ENCODE results near the genes INSL4 and IL33.

DNA sequence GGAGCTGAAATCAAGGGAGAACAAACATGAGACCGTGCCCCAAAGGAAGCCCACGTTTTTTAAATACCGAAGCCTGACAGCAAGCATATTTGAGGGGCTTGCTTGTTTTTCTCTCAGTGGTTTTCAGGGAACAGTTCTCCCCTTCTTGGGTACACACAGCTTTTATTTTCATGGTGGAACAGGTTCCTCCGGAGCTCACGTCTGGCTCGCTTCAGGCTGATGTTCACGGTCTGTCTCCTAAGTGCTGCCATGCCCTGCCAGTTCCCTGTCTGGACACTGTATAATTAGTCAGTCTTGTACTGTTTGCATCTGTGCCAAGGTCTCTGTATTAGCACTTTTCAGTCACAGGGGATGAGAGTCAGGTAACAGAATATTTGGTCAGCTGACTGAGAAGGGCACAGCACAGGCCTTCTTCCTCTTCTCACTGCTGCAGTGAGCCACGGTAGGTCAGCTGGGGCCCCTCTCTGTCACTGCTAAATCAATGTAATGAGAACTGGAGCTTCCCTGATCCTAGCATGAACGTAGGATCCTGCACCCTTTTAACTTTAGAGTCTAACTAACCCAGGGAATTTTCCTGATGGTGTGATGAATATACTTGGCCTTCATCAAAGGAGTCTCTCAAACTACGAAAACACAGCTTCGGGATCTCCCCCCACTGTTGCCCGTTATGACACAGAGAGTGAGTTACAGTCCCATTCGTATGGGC is 353.9 kb upstream of the RFX3 start:
- PRO-cap, result no peak

- PRO-cap, result no peak
These were observed 215.5 kb downstream of the GLIS3 start for GRCh38 chr9:4084285-4084847.

DNA sequence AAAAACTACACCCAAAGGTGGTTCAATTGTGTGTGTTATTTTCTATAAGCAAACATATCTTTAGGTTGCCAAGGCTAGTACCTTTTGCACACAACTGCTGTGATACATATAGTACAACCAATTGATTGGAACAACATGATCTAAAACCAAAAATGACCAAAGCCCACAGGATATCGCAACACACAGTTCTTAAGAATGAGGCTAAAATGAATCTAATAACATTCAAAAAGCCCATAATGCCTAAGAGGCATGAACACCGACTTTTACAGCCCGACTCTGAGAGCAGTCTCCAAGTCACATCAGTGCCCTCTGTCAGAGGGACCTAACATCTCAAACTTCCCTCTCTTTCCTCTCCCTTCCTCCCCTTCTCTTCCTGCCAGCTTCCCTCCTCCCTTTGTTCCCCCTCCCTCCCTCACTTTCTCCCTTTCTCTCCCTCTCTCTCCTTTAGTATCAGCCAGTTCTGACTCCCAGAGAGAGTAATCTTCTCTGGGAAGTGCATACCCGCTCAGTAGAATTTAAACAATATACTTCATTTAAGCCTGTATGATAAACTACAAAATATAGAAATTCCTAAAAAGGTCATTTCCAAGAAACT is 154.4 kb downstream of the GLIS3 start:
- PRO-cap, result no peak

- PRO-cap, result no peak
These were observed 65.5 kb upstream of the PLPP6 start for GRCh38 chr9:4596535-4597007.

DNA sequence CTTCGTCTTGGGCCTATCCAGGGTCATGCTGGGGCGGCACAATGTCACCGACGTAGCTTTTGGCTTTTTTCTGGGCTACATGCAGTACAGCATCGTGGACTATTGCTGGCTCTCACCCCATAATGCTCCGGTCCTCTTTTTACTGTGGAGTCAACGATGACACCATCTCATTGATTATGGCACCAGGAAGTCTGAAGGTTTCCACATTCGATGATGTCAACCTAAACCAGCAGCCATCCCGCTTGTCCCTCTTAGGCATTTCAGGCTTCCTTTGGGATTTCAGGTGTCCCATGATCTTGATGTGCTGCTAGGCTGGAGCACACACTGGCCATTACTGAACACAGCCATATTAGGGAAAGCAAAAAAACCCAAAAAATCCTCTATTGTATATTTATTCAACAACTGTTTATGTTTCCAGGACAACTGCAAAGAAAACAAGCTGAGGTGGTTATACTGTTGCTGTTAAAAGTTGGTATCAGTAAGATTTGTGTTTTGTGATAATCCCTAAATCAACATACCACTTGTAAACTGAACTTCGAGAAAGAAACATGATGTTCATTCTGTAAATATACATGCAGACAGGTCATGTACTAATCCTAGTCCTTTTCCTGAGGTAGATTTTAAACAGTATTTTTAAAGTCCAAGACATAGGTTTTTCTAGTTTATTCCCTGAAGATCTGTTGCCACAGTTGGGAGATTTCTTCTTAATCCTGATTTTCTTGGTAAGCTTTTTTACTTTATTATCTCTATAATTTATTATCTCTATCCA is 1.2 kb downstream of the PLPP6 start:
- PRO-cap, result no peak

DNA sequence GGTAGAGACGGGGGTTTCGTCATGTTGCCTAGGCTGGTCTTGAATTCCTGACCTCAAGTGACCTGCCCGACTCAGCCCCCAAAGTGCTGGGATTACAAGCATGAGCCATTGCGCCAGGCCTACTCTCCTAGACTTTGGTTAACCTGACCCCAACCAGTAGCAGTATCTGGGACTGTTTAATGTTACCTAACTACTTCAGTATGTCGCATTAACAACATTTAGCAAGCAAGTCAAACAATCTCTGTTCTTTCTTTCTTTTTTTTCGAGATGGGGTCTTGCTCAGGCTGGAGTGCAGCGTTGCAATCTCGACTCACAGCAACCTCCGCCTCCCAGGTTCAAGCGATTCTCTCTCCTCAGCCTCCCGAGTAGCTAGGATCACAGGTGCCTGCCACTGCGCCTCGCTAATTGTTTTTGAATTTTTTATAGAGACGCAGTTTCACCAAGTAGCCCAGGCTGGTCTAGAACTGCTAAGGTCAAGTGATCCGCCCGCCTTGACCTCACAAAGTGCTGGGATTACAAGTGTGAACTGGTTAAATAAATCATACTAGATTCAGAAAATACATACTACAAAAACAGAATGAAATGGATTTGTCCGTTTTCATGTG is 1.9 kb downstream of the AK3 start:
- PRO-cap, result no peak

DNA sequence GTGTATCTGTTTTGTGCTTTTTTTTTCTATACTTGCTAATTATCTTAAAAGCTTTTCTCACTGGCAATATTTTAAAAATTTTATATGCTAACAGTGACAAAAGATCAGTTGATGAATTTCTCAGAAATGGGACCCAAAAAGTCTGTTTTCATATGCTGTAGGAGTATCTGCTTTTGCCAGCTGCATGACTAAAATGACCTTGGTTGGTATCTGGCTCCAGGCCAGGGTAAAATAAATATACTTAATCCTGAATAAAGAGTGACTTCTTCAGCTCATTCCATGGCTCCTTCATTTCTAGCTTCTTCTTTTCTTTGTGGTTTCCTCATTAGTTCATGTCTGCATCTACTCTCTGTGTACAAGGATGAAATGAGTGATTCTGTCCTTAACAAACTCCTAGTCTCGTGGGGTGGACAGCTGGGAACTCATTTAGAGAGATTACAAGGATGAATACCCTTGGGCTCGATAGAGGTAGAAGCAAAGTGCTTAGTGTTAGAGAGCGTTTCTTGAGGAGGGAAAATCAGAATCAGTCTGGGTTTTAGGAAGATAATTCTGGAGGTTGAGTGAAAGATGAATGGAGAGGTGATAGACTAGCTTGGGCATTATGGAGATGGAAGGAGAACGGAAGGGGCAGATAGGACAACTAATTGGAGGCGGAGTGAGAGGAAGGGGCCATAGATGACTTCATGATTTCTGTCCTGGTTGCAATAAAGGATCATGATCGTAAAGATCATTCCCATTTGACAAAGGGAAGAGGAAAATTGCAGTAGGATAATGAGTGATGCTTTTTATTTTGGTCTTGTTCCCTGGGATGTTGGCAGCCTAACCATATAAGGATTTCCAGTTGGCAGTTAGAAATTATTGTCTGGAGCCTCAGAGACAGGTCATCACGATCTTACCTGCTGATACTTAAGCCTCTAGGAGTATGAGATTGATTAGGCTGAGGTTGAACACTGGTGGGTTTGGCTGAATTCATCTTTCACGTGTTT is 36.2 kb downstream of the RCL1 start:
- PRO-cap, result no peak

DNA sequence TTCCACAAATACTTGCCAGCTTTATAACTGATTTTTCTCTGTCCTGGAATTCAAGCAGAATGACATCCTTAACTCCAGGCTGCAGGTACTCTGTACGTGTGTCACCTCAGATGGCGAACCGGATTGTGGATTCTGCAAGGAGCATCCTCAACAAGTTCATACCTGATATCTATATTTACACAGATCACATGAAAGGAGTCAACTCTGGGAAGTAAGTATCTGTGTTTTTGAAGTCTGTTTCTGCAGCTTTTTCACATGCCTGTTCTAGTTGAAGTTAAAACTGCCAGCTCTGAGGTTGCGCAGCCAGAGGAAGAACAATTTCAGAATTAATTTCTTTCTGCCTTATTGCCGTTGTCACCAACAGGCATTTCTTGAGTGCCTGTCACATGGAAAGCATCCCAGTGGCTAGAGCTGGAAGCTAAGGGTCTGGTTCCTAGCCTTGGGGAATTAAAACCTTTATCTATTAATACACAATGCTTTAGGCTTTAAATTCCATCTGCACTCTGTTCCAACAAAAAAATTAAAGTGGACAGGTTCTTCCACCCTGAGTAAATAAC is 48.5 kb downstream of the RCL1 start:
- PRO-cap, result no peak

DNA sequence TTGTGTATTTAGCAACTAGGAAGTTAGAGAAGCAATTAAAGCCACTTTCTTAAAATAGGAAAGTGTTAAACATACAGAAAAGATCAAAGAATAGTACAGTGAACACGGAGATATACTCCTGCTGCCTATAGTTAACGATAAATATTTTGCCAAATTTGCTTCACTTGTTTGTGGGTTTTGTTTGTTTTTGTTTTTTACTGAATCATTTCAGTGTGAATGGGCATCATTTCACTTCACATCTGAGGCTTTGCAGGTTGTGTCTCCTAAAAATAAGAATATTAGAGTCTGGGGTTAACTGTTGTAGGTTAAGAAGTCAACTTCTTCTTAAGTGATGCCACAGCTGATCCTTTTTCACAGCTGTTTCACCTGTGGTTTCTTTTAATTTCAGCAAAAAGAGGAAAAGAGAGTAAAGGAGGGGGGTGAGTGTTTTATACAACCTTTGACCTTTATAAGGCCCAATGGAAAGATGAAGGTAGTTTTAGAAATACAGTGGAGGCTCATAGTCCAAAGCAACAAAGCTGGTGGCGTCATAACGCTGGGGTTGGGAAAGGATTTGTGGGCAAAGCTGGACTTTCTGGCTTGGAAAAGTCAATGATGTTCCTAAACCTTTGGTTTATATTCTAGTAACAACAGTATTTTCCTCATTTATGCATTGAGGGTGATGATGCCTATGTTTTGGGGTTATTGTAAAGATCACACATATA is 49.4 kb downstream of the RCL1 start:
- PRO-cap, result no peak

- PRO-cap, result no peak
These were observed 94.8 kb downstream of the RCL1 start for GRCh38 chr9:4887561-4887949.

DNA sequence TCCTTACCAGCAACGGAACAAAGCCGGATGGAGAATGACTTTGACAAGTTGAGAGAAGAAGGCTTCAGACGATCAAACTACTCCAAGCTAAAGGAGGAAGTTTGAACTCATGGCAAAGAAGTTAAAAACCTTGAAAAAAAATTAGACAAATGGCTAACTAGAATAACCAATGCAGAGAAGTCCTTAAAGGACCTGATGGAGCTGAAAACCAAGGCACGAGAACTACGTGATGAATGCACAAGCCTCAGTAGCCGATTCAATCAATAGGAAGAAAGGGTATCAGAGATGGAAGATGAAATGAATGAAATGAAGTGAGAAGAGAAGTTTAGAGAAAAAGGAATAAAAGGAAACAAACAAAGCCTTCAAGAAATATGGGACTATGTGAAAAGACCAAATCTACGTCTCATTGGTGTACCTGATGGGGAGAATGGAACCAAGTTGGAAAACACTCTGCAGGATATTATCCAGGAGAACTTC is 47.8 kb downstream of the JAK2 start:
- PRO-cap, result no peak

GRCh38 chr9:5134740-5136015 is 50.3 kb downstream of the INSL6 start:
- PRO-cap, result no peak

- PRO-cap, result no peak
These were observed at the start of gene INSL4 for GRCh38 chr9:5231183-5231720. TSS of gene INSL4 (plus strand) at chr9:5231419.

DNA sequence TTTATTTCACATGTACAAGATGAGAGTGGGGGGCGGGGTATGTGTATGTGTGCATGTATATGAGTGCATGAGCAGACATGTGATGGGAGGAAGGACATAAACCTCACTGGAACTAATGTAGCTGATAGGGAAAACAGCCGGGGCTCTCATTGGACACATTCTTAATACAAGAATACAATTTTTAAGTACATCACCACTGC is 6.6 kb upstream of the RLN2 start:
- PRO-cap, result no peak

- PRO-cap, result no peak
These were observed 1.6 kb downstream of the PLGRKT start for GRCh38 chr9:5435859-5436879.

- PRO-cap, result no peak
These were observed 508 bp downstream of the CD274 start for GRCh38 chr9:5450852-5451247.

DNA sequence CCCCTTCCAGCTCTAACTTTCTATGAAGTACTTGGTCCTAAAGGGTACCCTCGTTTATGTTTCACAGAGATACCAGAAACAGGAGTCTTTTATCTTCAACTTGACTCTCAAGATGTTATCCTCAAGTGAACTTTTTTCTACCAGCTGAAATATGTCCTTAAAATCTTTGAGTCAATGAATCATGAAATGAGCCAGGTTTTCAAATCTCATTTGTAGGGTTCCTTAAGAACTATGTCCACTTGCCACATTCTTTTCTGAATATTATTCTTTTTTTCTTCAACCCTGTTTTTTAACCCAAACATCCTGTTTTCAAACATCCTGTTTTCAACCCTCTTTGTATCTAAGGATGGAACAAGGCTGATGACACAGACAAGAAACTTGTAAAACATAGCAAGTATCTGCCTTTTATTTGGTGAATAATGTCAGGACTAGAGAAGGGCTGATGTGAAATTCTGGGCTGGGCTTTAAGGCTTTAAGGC is 42.7 kb upstream of the RIC1 start:
- PRO-cap, result no peak

DNA sequence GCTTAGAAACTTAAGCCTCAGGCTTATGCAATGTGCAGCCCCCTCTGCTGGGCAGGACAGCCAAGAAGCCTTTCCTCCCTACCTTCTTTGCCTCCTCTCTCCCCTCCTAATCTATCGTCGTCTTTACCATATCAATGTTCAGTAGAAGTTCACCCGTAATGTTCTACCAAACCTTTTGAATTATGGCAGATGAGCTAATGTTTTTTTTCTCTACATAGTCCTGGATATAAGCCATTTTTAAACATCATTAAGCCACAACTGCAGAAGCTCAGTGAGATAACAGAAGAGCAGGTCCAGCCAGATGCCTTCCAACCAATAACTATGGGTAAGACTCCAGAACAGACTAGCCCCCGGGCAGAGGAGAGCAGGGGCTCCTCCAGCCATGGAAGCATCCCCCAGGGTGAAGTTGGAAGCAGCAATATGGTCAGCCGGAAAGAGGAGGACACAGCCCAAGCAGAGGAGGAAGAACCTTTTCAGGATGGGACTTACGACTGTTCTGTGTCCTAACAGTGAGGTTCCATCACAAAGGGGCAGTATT is 59.1 kb downstream of the ERMP1 start:
- PRO-cap, result no peak

GRCh38 chr9:5833322-5833679 is 384 bp upstream of the ERMP1 start:
- PRO-cap, result no peak

DNA sequence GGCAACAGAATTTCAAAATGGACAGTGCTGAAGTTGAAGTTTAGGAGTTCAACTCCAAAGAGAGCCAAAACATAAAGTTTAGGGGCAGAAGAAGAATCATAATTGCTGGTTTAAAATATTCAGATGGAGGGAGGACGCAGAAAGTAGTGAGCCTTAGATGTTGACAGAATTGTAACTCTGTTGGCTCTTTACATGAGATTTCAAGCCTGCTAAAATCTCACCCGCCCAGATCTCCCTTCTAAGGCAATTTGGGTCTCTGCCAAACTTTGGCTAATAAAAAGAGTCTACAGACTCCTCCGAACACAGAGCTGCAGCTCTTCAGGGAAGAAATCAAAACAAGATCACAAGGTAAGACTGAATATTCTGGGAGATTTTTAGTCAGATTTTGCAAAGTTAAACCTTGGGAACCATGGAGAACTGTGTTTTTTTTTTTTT is at the start of gene IL33:
Gene IL33, plus strand, starts transcription at position 303 of the 435 bp plus-strand sequence.
- PRO-cap, result unidirectional peak, plus-strand start at position 305 of the sequence